SK-MEL-5 (cell line): ENCODE data around the gene SHC3.

DNA sequence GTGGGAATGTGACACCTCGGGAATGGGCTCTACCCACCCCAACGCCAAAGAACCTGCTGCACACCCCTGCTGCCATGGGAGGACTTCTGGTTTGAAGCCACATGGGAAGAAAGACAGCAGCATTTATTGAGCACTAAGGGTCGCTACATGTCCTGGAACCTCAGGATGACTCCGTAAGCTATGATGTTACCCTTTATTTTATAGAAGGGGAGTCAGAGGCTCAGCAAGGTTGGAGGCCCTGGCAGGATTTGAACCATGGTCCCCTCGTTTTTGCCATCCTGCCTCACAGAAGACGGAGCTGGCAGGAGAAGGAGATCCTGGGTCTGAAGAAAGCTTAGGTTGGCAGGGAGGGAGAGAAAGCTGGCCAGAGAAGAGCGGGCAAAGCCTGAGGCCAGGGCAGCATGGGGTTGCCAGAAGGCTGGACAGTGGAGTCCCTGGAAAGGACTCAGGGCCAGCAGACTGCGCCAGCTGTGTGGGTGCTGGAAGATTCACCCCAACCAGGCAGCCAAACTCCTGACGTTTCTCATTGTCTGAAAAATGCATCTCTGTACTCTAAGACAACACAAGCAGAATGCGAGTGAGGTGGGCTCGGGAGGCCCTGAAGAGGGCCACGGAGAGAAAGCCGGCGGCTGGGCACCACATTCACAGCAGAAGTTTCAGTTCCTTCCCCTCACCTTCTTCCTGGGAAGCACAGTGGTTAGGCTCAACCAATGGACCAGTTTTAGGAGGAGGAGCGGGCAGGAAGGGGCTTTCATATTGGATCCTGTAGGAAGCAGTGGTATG lies 90.9 kb upstream of the CTSL start:
RAMPAGE:
- cytosol, long total RNA: no peak
- long total RNA: no peak
- nucleus, long total RNA: no peak

GRCh38 chr9:87909564-87910173 lies 27.0 kb downstream of the SPATA31E1 start:
RAMPAGE:
- cytosol, long total RNA: no peak
- long total RNA: no peak
- nucleus, long total RNA: no peak

DNA sequence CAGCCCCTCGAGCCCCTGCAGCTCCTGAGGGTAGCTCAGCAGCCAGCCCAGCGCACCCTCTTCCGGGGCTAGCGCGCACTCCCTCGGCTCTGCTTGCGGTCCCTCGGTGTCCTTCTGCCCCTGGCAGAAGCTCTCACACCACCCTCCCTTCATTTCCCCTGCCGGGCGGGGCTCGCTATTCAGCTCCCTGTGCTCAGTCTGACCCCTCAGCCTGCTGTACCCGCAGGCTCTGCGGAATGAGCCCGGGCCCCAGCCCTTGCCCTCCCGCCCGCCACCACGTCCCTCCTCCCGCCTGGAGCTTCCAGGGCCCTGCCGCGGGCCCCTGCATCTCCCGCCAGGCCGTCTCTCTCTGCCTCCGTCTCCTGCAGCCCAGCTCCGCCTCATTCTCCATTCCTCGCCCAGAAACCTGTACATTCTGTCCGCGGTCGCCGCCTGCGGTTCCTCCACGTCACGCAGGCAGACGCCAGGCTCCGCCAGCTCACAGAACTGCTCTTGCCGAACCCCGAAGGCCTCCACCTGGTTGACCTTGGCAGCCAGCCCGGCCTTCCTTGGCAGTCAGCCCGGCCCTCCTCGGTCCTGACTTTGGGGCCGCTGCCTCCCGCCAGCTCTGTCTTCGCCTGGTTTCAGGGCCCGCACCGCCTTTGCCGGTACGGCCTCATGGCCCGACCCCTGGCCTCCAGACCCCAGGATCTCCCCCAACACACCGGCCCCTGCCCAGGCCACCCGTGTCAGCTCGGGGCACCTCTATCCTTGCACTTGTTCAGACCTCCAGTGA lies 61.6 kb downstream of the SPATA31C2 start:
RAMPAGE:
- cytosol, long total RNA: no peak
- long total RNA: no peak
- nucleus, long total RNA: no peak

DNA sequence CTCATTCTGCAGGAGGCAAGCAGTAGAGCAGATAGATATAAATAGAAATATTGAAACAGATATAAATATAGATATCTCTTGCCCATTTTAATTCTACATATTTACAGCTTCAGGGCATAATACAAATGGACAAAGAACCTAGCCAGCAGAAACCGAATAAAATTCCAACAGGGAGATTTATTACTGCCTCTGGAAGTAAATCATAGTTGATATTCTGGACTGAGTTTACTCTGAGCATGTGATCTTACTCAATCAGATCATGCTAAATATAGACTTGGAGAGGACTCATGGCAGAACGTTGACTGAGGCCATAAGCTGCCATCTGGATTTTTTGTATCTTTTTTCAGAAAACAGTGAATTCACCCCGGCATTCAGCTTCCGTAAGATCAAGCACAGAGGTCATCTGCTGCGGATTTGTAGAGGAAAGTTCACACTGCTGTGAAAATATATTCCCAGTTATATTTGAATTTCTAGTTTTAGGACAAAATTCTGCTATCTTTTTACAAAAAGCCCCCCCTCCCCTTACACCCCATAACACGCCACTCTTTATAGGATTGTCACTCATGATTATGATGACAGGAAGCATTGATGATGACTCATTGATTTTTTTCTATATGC lies 70.5 kb downstream of the NXNL2 start:
RAMPAGE:
- cytosol, long total RNA: no peak
- long total RNA: no peak
- nucleus, long total RNA: no peak

DNA sequence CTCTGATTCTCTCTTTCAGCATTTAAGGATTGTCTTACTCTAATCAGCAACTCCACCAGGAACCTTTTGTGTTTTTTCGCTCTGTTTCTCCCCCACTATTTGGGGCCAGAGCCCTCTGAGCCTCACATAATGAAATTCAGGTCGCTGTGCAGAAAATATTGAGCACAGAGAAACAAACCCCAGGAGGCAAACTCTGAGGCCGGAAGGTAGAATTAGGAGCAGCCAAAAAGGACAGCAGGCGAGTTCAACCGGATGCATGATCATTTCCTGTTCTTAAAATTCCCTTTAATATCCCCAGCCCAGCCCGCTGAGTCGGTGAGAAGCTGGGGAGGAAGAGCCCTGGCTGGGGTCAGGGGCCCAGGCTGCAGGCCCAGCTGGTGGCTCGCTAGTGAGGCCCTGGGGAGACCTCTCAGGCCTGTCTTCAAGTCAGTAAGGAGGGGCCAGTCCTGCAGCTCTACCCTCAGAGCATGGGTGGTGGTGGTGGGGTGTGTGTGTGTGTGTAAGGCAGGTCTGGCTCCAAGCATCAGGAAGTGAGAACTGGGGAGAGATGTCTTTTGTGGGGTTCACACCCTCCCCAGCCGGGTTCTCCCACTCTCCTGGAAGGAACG lies 213.4 kb upstream of the S1PR3 start:
RAMPAGE:
- cytosol, long total RNA: no peak
- long total RNA: no peak
- nucleus, long total RNA: no peak

DNA sequence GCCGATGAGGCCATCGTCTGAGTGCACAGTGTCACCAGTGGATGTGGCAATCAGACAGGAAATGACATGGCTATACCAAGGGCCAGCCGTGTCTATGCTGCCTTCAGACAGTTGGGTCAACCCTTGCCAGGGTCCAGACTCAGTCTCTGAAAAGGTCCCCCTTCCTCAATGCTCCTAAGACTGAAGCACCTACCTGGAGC lies 67.5 kb upstream of the S1PR3 start:
RAMPAGE:
- cytosol, long total RNA: no peak
- long total RNA: no peak
- nucleus, long total RNA: no peak

GRCh38 chr9:88990546-88991038 lies 676 bp upstream of the S1PR3 start:
RAMPAGE:
- cytosol, long total RNA: no peak
- long total RNA: no peak
- nucleus, long total RNA: no peak

GRCh38 chr9:88993623-88993989 lies 2.3 kb downstream of the S1PR3 start:
RAMPAGE:
- cytosol, long total RNA: no peak
- long total RNA: no peak
- nucleus, long total RNA: no peak

GRCh38 chr9:88994302-88994925 lies 3.1 kb downstream of the S1PR3 start:
RAMPAGE:
- cytosol, long total RNA: no peak
- long total RNA: no peak
- nucleus, long total RNA: no peak

DNA sequence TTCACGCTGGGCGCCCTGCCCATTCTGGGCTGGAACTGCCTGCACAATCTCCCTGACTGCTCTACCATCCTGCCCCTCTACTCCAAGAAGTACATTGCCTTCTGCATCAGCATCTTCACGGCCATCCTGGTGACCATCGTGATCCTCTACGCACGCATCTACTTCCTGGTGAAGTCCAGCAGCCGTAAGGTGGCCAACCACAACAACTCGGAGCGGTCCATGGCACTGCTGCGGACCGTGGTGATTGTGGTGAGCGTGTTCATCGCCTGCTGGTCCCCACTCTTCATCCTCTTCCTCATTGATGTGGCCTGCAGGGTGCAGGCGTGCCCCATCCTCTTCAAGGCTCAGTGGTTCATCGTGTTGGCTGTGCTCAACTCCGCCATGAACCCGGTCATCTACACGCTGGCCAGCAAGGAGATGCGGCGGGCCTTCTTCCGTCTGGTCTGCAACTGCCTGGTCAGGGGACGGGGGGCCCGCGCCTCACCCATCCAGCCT lies 10.5 kb downstream of the S1PR3 start:
RAMPAGE:
- cytosol, long total RNA: no peak
- long total RNA: no peak
- nucleus, long total RNA: no peak

DNA sequence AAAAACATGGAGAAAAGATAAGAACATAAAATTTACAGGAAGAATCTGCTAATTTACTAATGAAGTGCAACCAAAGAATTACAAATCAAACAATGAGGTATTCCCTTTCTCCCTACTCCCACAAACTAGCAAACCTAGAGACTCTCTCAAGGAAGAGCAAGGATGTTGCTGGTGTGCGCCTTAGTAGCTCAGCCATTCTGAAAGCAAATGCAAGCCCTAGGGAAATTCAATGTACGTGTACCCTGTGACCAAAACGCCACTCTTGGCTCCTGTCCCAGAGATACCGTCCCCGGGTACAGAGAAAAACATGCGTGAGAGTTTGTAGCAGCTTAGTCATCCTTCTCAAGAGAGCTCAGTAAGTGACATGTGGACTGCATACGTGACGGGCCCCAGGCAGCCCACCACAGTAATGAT lies 45.0 kb downstream of the S1PR3 start:
RAMPAGE:
- cytosol, long total RNA: no peak
- long total RNA: no peak
- nucleus, long total RNA: no peak

GRCh38 chr9:89178249-89178915 lies at the start of gene SHC3:
Gene SHC3 (minus strand): TSS chr9:89178818.
RAMPAGE:
- cytosol, long total RNA: no peak
- long total RNA: no peak
- nucleus, long total RNA: no peak

GRCh38 chr9:89319194-89319531 lies 863 bp downstream of the SECISBP2 start:
RAMPAGE:
- cytosol, long total RNA: no peak
- long total RNA: no peak
- nucleus, long total RNA: no peak

RAMPAGE:
- cytosol, long total RNA: no peak
- long total RNA: no peak
- nucleus, long total RNA: no peak
Observed at GRCh38 chr9:89361747-89362226, 43.5 kb downstream of the SECISBP2 start.

GRCh38 chr9:89363258-89364441 lies 45.4 kb downstream of the SECISBP2 start:
RAMPAGE:
- cytosol, long total RNA: no peak
- long total RNA: no peak
- nucleus, long total RNA: no peak

DNA sequence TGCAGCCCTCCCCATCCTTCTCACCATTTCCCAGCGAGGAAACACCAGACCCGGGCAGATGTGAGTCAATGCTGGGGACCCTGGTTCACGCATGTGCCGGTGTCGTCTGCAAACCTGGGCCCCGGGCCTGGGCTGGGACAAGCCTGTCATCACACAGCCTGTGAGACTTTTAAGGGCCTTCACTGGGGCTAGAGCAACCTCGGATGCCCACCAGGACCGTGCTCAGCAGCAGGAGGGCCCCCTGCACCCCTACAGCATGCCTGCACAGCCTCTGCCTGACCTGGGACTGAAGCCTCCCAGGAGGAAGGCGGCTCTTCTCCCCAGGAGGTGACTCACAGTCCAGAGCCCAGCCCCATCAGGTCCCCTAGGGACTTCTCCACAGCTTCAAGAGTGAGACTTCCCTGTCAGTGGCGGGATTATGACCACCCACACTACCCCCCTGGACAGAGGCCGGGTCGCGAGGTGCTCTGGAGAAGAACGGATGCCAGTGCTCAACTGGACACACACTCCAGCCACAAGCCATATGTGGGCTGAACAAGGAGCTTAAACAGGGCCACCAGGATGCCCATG lies 55.0 kb downstream of the SEMA4D start:
RAMPAGE:
- cytosol, long total RNA: no peak
- long total RNA: no peak
- nucleus, long total RNA: no peak

DNA sequence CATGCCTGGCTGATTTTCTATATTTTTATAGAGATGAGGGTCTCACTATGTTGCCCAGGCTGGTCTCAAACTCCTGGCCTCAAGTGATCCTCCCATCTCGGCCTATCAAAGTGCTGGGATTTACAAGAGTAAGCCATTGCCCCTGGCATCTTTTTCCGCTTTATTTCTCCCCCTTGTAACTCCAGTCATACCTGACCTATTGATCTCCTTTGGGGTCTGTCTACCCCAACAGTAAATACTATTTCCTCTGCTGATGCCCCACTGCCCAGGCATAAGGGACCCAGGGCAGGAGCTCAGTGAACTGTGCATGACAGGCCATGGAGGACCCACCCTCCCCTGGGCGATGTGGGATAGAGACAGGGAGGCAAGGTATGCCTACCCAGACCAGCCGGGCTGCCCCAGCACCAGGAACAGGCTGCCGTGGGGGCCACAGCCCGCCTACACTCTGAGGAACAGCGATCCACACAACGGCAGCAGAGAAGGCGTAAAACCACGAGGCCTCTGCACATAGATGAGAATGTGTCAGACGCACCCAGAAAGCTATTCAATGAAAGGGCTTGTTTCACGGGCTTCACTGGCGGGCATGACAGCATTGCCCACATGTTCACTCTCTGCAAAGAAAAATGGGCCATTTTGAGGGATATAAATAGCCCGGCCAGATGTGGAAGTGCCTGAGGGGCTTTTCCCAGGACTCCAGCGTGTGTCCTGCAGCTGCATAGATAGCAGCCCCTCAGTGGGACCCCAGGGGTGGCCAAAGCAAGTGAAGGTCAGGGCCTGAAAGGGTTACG lies 49.6 kb downstream of the SEMA4D start:
RAMPAGE:
- cytosol, long total RNA: no peak
- long total RNA: no peak
- nucleus, long total RNA: no peak

GRCh38 chr9:89455305-89456069 lies 42.4 kb downstream of the SEMA4D start:
RAMPAGE:
- cytosol, long total RNA: no peak
- long total RNA: no peak
- nucleus, long total RNA: no peak

DNA sequence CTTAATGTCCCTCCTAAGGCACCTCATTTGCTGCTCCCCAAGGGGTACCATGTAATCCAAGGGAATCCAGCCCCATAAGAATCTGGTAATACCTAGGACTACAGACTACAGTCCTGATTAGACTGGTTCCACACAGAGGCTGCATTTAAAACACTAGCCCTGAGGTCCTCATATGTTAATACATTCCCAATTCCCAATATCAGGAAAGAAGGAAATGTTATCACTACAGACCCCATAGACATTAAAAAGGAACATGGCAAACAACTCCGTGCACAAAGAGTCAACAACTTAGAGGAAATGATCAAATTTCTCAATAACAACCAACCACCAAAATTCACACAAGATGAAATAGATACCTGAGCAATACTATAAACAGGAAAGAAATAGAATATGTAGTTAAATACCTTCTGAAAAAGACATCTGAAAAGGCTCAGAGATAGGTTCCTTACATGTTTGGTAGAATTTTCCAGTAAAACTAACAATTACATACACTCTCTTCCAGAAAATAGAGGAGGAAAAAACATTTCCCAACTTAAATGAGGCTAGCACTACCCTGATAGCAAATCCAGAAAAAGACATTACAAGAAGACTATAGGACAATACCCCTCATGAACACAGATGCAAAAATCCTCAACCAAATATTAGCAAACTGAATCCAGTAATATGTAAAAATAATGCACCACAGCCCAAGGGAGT lies 28.9 kb downstream of the SEMA4D start:
RAMPAGE:
- cytosol, long total RNA: no peak
- long total RNA: no peak
- nucleus, long total RNA: no peak

DNA sequence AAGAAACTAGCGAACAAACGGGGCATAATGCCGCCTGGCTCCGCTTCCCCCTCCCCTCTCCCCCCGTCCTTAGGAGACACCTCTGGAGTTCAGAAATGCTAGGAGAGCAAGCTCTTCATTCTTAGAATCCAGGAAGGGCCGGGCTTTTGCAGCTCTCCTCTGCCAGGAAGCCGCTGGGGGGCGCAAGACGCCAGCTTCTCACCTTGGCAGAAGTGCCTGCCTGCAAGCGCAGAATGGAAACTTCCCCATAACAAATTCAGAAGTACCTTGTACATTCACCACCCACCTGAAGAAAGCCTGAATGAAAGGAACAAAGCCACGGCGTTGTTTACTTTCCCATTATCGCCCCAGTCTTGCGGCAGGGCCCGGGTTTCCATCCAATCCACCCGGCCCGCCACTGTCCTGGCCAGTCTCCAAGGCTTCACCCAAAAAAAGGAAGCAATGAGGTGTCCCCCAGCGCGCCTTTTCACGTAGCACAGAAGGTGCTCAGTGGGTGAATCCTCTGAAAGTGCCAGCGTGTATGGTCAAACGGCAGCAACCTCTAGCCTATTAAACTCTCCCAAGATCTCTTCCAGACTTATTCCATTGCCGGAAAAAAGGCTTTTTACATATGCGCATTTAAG lies 1.7 kb upstream of the GADD45G start:
RAMPAGE:
- cytosol, long total RNA: no peak
- long total RNA: no peak
- nucleus, long total RNA: no peak